GM12878 (cell line): ENCODE data around the genes TMEM210 and RNF208.

- RAMPAGE, long total RNA = no peak
- RRBS, 2 experiments = 2 to 3% methylated on average over 7 of the region's 15 CpGs
CAGE:
- cytosol, long polyA minus RNA = no peak
- cytosol, long polyA plus RNA = no peak
- long polyA plus RNA = no peak
- nucleolus, long total RNA = no peak
- nucleus, long polyA plus RNA = no peak
- nucleus, long total RNA = no peak
Measured at GRCh38 chr9:137136473-137136827, 2.5 kb upstream of the GRIN1 start.

- RAMPAGE, long total RNA = no peak
- RRBS, 2 experiments = 16 to 20% methylated on average over 20 to 29 of the region's 81 CpGs
CAGE:
- cytosol, long polyA minus RNA = no peak
- cytosol, long polyA plus RNA = no peak
- long polyA plus RNA = no peak
- nucleolus, long total RNA = no peak
- nucleus, long polyA plus RNA = no peak
- nucleus, long total RNA = no peak
Measured at GRCh38 chr9:137167907-137168879, 1.7 kb downstream of the LRRC26 start.

- RAMPAGE, long total RNA = no peak
- RRBS, 2 experiments = no CpG with 5 or more reads among the region's 6 CpGs
CAGE:
- cytosol, long polyA minus RNA = no peak
- cytosol, long polyA plus RNA = no peak
- long polyA plus RNA = no peak
- nucleolus, long total RNA = no peak
- nucleus, long polyA plus RNA = no peak
- nucleus, long total RNA = no peak
Measured at GRCh38 chr9:137171917-137172285, at the start of gene TMEM210. TSS of gene TMEM210 (minus strand) at chr9:137172056.

DNA sequence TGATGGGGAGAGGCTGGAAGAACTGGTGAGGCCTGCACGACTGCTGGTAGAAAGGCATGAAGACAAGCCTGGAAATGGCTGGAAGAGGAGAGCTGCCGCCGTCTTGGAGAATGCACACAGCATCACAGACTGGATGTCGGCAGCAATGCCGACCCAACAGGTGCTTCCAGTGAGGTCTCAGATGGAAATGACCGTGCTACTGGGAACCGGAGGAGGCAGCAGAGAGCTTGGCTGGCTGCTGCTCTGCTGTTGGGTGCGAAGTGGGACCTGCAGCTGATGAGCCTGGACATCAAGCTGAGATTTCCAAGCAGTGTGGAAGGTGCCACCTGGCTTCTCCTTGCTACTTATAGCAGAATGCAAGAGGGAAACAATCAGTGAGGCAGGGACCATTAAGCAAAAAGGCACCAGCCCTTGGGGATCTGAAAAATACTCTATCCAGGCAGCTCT lies 4.7 kb upstream of the TMEM210 start:
- RAMPAGE, long total RNA = no peak
- RRBS, 2 experiments = no CpG with 5 or more reads among the region's 8 CpGs
CAGE:
- cytosol, long polyA minus RNA = no peak
- cytosol, long polyA plus RNA = no peak
- long polyA plus RNA = no peak
- nucleolus, long total RNA = no peak
- nucleus, long polyA plus RNA = no peak
- nucleus, long total RNA = no peak

DNA sequence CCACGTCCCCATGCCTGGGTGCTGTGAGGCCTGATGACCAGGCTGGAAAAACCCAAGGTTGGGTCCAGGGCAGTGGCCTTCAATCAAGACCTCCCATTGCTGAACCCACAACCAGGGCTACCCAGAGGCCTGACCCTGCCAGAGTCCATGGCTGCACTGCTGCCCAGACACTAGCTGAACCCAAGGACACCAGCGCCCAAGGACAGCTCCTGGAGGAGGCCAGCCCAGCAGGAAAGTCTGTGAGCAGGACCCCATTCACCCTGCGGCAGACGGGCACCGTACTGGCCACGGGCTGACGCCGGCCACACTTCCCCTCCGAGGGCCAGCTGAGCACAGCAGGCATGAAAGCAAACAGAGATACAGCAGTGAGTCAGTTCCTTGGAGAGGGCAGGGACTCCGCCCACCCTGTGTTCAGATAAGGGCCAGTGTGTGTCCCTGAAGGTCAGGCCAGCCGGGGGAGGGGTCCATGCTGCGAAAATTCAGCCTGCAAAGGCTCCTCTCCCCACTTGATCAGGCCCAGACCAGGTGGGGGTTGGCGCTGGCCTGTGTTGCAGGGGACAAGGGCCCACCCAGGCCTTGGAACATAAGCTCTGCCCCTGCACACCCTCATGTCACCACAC lies 1.5 kb downstream of the ENSG00000284976 start:
- RAMPAGE, long total RNA = no peak
- RRBS, 2 experiments = no CpG with 5 or more reads among the region's 13 CpGs
CAGE:
- cytosol, long polyA minus RNA = no peak
- cytosol, long polyA plus RNA = no peak
- long polyA plus RNA = no peak
- nucleolus, long total RNA = no peak
- nucleus, long polyA plus RNA = no peak
- nucleus, long total RNA = no peak

DNA sequence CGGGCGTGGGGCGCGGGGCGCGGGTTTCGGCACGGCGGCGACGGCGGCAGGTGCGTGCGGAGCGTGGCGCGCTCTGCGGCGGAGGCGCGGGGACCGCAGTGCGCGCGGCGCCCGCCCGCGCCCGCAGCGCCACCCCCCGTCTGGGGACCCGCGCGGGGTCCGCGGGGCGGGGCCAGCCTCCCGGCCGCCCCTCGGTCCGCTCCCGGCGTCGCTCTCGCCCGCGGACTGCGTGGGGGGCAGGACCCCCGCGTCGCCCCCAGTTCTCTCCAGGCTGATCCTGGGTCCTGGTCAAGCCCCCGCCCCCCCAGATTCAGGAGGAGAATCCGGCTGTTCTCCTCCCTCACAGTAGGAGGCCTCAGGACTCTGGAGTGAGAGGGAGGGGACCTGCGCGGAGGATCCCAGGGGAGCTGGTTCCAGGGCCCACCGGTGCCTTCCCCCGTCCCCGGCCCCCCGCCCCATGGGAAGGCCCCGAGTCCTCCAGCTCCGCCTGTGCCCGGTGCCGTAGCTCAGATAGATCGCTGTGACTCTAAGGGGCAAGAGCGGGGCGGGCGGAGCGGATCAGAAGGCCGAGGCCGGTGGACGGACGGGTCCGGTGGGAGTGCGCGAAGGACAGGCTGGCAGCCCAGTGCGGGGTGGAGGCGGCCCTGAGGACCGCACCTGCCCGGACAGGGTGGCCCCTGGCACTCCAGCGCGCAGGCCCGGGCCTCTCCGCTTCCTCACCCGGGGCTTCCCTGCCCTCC lies at the start of gene RNF208:
TSS of gene RNF208 (minus strand) at position 75 of the 740 bp plus-strand sequence.
- RAMPAGE, long total RNA = no peak
- RRBS, 2 experiments = 9 to 26% methylated on average over 24 to 26 of the region's 85 CpGs
CAGE:
- cytosol, long polyA minus RNA = no peak
- cytosol, long polyA plus RNA = no peak
- long polyA plus RNA = start-site peak on the minus strand centred at position 77 of the sequence, 7 bp wide, 12 and 14 reads in 2 replicates
- nucleolus, long total RNA = no peak
- nucleus, long polyA plus RNA = start-site peak on the minus strand centred at position 102 of the sequence, 120 bp wide, 19 and 37 reads in 2 replicates
- nucleus, long total RNA = no peak

- RAMPAGE, long total RNA = no peak
- RRBS, 2 experiments = no CpG with 5 or more reads among the region's 9 CpGs
CAGE:
- cytosol, long polyA minus RNA = no peak
- cytosol, long polyA plus RNA = no peak
- long polyA plus RNA = no peak
- nucleolus, long total RNA = no peak
- nucleus, long polyA plus RNA = no peak
- nucleus, long total RNA = no peak
Measured at GRCh38 chr9:137226500-137226835, 834 bp upstream of the RNF224 start.

- RAMPAGE, long total RNA = no peak
- RRBS, 2 experiments = 52 to 57% methylated on average over 32 to 42 of the region's 121 CpGs
CAGE:
- cytosol, long polyA minus RNA = no peak
- cytosol, long polyA plus RNA = no peak
- long polyA plus RNA = no peak
- nucleolus, long total RNA = no peak
- nucleus, long polyA plus RNA = no peak
- nucleus, long total RNA = no peak
Measured at GRCh38 chr9:137277993-137279171, 856 bp downstream of the TOR4A start.

- RAMPAGE, long total RNA = no peak
- RRBS, 2 experiments = no CpG with 5 or more reads among the region's 10 CpGs
CAGE:
- cytosol, long polyA minus RNA = no peak
- cytosol, long polyA plus RNA = no peak
- long polyA plus RNA = no peak
- nucleolus, long total RNA = no peak
- nucleus, long polyA plus RNA = no peak
- nucleus, long total RNA = no peak
Measured at GRCh38 chr9:137294126-137294684, 7.9 kb downstream of the NRARP start.

GRCh38 chr9:137304304-137304958 lies 2.4 kb upstream of the NRARP start:
- RAMPAGE, long total RNA = no peak
- RRBS, 2 experiments = 83 to 97% methylated on average over 4 of the region's 21 CpGs
CAGE:
- cytosol, long polyA minus RNA = no peak
- cytosol, long polyA plus RNA = no peak
- long polyA plus RNA = no peak
- nucleolus, long total RNA = no peak
- nucleus, long polyA plus RNA = no peak
- nucleus, long total RNA = no peak

- RAMPAGE, long total RNA = no peak
- RRBS, 2 experiments = 82 to 97% methylated on average over 2 of the region's 41 CpGs
CAGE:
- cytosol, long polyA minus RNA = no peak
- cytosol, long polyA plus RNA = no peak
- long polyA plus RNA = no peak
- nucleolus, long total RNA = no peak
- nucleus, long polyA plus RNA = no peak
- nucleus, long total RNA = no peak
Measured at GRCh38 chr9:137368231-137368836, 54.6 kb downstream of the EXD3 start.

DNA sequence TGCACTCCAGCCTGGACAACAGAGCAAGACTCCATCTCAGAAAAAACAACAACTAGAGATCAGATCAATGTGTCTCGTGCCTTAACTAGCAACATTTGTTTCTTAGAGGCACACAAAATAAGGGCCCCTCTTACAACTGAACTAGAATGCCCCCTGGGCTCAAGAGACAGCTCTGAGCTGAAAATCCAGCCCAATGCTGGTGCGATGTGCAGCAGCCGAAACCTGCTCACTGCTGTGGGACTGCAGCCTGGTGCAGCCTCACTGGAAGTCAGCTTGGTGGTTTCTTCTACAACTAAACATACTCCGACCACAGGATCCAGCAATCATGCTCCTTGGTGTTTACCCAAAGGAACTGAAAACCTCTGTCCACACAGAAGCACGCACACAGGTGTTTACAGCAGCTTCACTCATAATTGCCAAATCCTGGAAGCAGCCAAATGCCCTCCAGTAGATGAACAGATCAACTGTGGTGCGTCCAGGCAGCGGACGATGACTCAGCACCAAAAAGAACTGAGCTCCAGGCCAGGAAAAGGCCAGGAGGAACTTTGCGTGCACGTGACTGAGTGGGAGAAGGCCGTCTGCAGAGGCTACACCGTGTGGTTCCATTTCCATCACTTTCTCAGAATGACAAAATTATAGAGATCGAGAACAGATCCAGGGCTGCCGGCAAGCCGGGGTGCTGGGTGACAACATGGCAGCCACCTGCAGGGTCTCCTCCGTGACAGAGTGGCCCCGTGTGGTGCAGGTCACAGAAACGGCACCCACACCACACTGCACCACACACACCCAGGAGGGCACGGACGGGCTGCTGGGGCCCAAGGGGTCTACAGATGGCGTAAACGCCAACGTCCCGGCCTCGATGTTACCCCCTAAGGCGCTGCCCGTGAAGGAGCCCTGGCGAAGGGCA lies 23.0 kb upstream of the NSMF start:
- RAMPAGE, long total RNA = no peak
- RRBS, 2 experiments = no CpG with 5 or more reads among the region's 28 CpGs
CAGE:
- cytosol, long polyA minus RNA = no peak
- cytosol, long polyA plus RNA = no peak
- long polyA plus RNA = no peak
- nucleolus, long total RNA = no peak
- nucleus, long polyA plus RNA = no peak
- nucleus, long total RNA = no peak

DNA sequence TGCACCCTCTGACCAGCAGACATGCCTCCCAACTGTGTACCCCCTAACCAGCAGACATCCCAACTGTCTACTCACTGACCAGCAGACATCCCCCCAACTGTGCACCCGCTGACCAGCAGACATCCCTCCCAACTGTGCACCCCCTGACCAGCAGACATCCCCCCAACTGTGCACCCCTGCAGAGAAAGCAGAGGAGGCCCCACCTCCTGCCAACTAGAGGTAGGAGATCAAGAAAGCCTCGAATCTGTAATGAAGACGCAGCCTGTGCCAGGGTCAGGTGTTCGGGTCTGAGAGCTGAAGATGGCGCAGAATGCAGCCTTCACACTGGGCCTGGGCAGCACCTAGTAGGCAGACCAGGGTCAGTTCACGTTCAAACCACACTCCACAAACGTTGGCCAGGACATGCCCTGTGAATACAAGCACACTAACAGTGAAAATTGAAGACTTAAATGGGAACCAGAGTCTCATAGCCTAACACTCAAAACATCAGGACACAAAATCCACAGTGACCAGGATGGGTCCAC lies 29.9 kb upstream of the NSMF start:
- RAMPAGE, long total RNA = no peak
- RRBS, 2 experiments = no CpG with 5 or more reads among the region's 7 CpGs
CAGE:
- cytosol, long polyA minus RNA = no peak
- cytosol, long polyA plus RNA = no peak
- long polyA plus RNA = no peak
- nucleolus, long total RNA = no peak
- nucleus, long polyA plus RNA = no peak
- nucleus, long total RNA = no peak

- RAMPAGE, long total RNA = no peak
- RRBS, 2 experiments = no CpG with 5 or more reads among the region's 18 CpGs
CAGE:
- cytosol, long polyA minus RNA = no peak
- cytosol, long polyA plus RNA = no peak
- long polyA plus RNA = no peak
- nucleolus, long total RNA = no peak
- nucleus, long polyA plus RNA = no peak
- nucleus, long total RNA = no peak
Measured at GRCh38 chr9:137580183-137580741, 1.5 kb upstream of the DPH7 start.

GRCh38 chr9:137667589-137668203 lies 48.9 kb downstream of the EHMT1 start:
- RAMPAGE, long total RNA = no peak
- RRBS, 2 experiments = no CpG with 5 or more reads among the region's 9 CpGs
CAGE:
- cytosol, long polyA minus RNA = no peak
- cytosol, long polyA plus RNA = no peak
- long polyA plus RNA = no peak
- nucleolus, long total RNA = no peak
- nucleus, long polyA plus RNA = no peak
- nucleus, long total RNA = no peak

GRCh38 chr9:137762306-137762965 lies 115.1 kb upstream of the CACNA1B start:
- RAMPAGE, long total RNA = no peak
- RRBS, 2 experiments = no CpG with 5 or more reads among the region's 20 CpGs
CAGE:
- cytosol, long polyA minus RNA = start-site peak on the plus strand at chr9:137762747-137762752, 15 reads
- cytosol, long polyA plus RNA = no peak
- long polyA plus RNA = no peak
- nucleolus, long total RNA = start-site peak on the minus strand at chr9:137762457-137762473, 9 reads
- nucleus, long polyA plus RNA = no peak
- nucleus, long total RNA = no peak

- RAMPAGE, long total RNA = no peak
- RRBS, 2 experiments = no CpG with 5 or more reads among the region's 26 CpGs
CAGE:
- cytosol, long polyA minus RNA = no peak
- cytosol, long polyA plus RNA = no peak
- long polyA plus RNA = no peak
- nucleolus, long total RNA = no peak
- nucleus, long polyA plus RNA = no peak
- nucleus, long total RNA = no peak
Measured at GRCh38 chr9:137960121-137960691, 82.6 kb downstream of the CACNA1B start.